Prostate gland (tissue), 2 donors: ENCODE data around the gene CDC14A.

DNA sequence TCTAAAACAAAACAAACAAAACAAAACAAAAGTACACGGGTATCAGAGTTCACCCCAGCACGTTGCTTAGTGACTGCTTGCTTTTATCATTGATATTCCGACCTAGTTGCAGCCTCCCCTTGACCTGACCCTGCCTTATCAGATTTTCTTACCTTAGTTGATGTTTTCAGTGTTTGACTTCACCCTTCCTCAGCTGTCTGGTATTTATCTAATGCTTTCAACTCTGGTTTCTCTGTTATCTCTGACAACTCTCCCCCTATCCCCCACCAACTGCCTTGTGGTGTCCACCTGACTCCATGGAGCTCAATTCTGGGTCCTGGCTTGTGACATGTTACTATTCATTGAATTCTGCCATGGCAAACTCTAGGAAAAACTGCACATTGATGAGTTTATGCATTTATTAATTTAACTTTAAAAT lies 5.2 kb downstream of the TLCD4 start:
- PRO-cap = no peak
- RAMPAGE, long total RNA, 2 experiments = no peak in any of the 2 experiments

- PRO-cap = unidirectional peak, minus-strand start at chr1:95559184
- RAMPAGE, long total RNA, 2 experiments = no peak in any of the 2 experiments
These were observed 325.0 kb downstream of the RWDD3 start for GRCh38 chr1:95559020-95559359.

GRCh38 chr1:95742380-95743666 lies 508.8 kb downstream of the RWDD3 start:
- PRO-cap = no peak
- RAMPAGE, long total RNA, 2 experiments = no peak in any of the 2 experiments

- PRO-cap = no peak
- RAMPAGE, long total RNA, 2 experiments = no peak in any of the 2 experiments
These were observed 81.6 kb downstream of the PTBP2 start for GRCh38 chr1:96802903-96803863.

DNA sequence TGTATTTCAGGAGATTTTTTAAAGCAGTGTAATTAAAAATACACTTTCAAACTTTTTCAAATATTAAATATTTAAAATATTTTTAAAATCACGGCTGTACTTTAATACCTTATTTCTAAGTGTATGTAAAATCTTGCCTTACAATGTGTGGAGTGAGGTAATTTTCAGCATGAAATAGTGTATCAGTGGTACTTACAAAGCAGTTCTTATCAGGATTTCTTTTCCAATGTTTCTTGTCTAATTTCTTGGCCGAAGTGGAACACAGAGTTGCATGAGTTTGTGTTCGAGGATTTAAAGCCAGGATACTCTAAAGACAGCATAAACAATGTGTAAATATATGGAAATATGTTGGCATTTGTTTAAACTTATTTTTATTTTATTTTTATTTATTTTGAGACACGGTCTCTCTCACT lies 37.8 kb downstream of the DPYD start:
- PRO-cap = no peak
- RAMPAGE, long total RNA, 2 experiments = no peak in any of the 2 experiments

DNA sequence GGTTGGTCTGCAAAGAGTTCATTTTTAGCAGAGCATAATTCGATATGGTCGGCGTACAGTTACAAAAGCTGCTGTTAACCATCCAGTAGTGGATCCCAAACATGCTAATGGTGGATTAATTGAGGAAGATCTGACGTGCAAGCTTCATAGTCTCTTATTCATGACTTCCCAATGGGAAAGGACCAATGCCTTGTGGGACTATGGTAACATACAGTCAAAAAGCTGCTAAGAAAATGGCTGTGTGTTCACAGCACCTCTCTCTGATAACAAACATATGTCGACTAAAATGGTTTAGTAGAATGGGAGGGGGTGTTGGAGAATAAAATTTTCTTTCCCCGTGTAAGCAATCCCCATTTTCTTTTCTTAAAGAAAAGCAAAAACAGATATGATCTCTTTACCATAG lies 128.9 kb upstream of the DPYD start:
- PRO-cap = no peak
- RAMPAGE, long total RNA, 2 experiments = no peak in any of the 2 experiments

DNA sequence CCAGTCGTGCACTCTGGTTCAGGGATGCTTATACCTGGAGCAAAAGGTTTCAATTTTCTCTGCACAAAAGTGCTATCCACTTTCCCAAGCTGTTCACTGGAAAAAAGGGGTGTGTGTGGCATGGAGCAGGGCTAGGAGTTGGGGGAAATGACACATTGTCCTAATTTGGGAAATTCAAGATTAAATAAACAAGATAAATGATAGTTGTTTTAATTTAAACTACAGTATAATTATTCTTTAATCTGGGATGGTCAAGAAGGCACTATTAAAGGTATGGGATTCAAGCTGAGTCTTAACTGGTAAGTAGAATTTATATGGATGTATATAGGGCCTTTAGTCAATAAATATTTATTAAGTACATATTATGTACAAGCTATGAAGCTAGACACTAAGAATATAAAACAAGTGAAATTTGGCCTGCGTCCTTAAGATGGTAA lies 18.2 kb downstream of the PALMD start:
- PRO-cap = no peak
- RAMPAGE, long total RNA, 2 experiments = no peak in any of the 2 experiments

GRCh38 chr1:99768465-99768867 lies 2.0 kb upstream of the FRRS1 start:
- PRO-cap = no peak
- RAMPAGE, long total RNA, 2 experiments = no peak in any of the 2 experiments

GRCh38 chr1:100037441-100037850 lies 449 bp upstream of the MFSD14A start:
- PRO-cap = no peak
- RAMPAGE, long total RNA, 2 experiments = no peak in any of the 2 experiments

DNA sequence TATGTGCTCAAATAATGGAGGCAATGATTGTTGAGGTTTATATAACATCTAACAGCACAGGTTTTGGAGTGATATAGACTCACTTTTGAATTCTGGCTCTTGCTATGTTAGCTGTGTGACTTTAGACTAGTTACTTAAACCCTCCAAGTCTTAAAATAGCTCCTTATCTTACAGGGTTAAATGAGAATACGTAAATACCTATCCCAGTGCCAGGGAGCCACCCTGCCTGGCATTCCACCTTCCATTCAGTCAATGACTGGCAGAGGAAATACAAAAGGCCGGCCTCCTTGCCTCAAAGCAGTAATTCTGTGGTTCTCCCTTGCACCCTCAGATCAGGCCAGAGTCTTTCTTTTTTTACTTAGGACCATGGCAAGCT lies 31.8 kb downstream of the DBT start:
- PRO-cap = no peak
- RAMPAGE, long total RNA, 2 experiments = no peak in any of the 2 experiments

DNA sequence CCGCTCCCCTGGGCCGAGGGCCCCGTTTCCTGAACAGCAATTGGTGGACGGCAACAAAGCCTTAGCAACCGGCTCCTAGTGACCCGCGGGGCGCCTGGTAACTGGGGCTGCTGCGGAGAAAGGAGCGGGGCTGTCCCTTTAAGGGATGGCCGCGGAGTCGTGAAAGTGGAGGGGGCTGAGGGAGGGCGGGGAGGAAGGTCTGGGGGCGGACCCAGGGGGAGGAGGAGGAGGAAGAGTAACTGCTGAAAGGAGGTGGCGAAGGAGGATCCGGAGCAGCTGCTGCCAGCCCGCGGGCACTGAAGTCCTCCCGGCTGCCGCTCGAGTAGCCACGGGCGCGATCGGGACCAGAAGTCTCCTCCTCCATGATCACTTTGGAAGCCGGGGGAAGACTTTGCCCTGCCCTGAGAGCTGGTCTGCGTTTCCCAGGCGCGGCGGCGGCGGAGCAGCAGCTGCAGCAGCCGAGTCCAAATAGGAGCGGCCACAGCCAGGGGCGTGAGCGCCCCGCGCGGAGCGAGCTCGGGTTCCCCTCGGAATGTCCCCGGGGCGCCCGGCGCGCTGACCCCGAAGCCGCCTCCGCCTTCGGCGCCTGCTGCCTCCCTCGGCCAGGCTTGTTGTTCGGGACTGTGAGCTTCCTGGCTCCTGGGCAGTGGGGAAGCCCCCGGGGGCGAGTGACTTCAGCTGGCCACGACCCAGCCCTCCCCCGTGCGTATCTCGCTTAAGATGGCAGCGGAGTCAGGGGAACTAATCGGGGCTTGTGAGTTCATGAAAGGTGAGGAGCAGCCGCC lies at the start of gene CDC14A:
Gene CDC14A (plus strand): TSS at position 272 of the 785 bp plus-strand sequence.
- PRO-cap = bidirectional peak, plus-strand start at position 272 of the sequence, minus-strand start outside the sequence; unidirectional peak, plus-strand start at position 483 of the sequence; bidirectional peak, plus-strand start at position 718 of the sequence, minus-strand start at position 613 of the sequence
- RAMPAGE, long total RNA, 2 experiments = start-site peak on the plus strand in 2 of 2 experiments, centred at positions 245 to 514 of the sequence, 21 to 103 reads per replicate

GRCh38 chr1:100397212-100397811 lies 45.0 kb downstream of the CDC14A start:
- PRO-cap = no peak
- RAMPAGE, long total RNA, 2 experiments = no peak in any of the 2 experiments

GRCh38 chr1:100658125-100658439 lies 61.5 kb upstream of the VCAM1 start:
- PRO-cap = no peak
- RAMPAGE, long total RNA, 2 experiments = no peak in any of the 2 experiments

GRCh38 chr1:101185104-101185392 lies 51.8 kb upstream of the S1PR1 start:
- PRO-cap = no peak
- RAMPAGE, long total RNA, 2 experiments = no peak in any of the 2 experiments

GRCh38 chr1:104407731-104408053 lies 658.0 kb downstream of the AMY1C start:
- PRO-cap = no peak
- RAMPAGE, long total RNA, 2 experiments = start-site peak on the minus strand in 1 of 2 experiments, at chr1:104407964-104408015 at its widest, 63 reads per replicate

DNA sequence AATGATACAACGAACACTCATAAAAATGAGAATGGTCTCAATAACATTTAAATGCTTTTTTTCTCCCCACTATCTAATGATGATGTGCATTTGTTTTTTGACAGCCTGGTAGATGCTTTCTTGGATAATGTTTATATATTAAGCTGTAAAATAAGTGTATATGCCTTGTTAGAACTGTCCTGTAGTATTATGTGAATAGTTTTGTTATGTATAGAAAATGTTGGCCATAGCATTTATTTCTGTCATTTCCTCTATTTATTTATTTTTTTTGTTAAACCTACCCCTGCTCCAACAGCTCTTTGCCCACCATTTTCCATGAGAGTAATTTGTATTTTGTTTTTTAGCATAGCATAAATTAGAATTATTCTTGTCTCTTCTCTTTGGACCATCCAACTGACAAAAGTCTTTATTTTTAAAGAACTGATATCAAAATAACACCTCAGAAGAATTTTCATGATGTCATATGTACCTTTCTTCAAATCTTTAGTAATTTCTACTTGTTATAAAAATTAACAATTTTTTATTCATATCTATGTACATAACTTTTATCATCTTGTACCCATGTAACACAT lies 663.1 kb downstream of the AMY1C start:
- PRO-cap = no peak
- RAMPAGE, long total RNA, 2 experiments = no peak in any of the 2 experiments

DNA sequence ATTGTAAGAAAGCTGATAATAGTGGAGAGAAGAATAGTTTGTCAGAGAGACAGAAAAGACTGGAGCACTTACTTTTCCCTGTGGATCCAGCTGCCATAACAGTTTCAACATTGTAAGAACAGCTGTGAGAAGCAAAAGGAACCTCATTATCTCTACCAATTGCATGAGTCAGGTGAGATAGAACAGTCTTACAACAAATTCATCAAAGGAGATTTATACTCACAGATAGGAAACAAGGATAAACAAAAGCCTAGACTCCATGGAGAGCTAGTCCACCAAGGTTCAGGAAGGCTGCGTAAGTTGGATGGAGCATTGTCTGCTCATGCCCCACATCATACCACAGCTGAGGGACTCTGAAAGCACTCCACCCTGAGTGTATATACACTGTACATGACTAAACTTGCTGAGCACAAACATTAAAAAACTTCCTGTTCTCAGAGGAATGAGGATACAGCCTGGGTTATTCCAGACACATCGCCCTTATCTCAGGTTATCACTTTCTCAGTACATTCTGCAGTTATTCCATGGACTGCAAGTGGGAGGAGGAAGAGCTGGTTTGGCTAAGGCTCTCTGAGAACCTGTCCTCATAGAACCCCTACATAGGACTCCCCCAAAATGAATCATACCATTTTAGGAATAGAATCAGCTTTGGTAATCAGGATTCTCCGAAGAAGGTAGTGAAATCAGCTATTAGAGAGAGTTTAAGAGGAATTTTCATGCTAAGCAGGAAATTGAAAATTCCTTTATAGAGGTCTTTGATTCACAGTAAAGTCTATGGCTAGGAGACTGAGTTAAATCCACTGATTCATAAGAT lies 58.0 kb upstream of the PRMT6 start:
- PRO-cap = no peak
- RAMPAGE, long total RNA, 2 experiments = start-site peak on the minus strand in 1 of 2 experiments, centred at position 327 of the sequence, 13 reads per replicate

DNA sequence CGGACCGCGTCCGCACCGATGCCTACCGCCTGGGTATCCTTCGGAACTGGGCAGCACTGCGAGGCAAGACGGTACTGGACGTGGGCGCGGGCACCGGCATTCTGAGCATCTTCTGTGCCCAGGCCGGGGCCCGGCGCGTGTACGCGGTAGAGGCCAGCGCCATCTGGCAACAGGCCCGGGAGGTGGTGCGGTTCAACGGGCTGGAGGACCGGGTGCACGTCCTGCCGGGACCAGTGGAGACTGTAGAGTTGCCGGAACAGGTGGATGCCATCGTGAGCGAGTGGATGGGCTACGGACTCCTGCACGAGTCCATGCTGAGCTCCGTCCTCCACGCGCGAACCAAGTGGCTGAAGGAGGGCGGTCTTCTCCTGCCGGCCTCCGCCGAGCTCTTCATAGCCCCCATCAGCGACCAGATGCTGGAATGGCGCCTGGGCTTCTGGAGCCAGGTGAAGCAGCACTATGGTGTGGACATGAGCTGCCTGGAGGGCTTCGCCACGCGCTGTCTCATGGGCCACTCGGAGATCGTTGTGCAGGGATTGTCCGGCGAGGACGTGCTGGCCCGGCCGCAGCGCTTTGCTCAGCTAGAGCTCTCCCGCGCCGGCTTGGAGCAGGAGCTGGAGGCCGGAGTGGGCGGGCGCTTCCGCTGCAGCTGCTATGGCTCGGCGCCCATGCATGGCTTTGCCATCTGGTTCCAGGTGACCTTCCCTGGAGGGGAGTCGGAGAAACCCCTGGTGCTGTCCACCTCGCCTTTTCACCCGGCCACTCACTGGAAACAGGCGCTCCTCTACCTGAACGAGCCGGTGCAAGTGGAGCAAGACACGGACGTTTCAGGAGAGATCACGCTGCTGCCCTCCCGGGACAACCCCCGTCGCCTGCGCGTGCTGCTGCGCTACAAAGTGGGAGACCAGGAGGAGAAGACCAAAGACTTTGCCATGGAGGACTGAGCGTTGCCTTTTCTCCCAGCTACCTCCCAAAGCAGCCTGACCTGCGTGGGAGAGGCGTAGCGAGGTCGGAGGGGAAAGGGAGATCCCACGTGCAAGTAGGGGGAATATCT lies 753 bp downstream of the PRMT6 start:
- PRO-cap = unidirectional peak, minus-strand start at position 575 of the sequence; unidirectional peak, minus-strand start at position 604 of the sequence
- RAMPAGE, long total RNA, 2 experiments = start-site peak on the minus strand in 1 of 2 experiments, centred at position 604 of the sequence, 8 reads per replicate

DNA sequence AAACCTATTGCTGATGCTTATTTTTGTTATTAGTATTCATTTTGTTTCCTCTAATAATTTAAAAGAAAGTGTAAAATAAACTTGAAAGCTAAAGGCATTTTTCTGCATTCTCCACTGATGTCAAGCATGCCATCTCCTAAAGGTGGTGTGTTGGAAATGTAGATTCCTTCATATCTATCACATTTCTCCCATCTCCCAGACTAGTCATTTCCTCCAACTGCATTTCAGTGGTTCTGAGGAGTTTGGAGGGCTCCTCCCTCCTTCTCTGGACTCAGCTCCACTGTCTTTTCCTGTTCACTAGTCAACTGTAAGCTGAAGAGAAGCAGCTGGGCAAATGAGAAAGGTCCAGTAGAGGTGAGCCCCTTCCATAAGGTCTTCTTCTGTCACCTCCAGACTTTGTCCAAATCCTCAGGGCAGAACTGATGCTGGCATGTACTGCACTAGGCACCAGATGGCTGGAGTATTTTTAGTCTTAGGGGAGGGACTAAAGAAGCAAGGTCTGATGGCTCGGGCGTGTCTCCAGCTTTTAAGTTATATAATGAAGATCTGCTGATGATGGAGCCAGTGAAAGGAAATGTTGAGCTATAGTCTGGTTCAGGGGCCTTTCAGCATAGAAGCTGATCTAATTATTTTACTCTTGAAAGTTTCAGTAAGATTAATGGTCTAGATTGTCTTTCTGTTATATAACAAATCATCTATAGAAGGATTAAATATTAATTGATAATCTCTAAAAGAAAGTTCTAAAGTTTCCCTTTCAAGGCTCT lies 186.1 kb downstream of the NTNG1 start:
- PRO-cap = no peak
- RAMPAGE, long total RNA, 2 experiments = no peak in any of the 2 experiments

- PRO-cap = no peak
- RAMPAGE, long total RNA, 2 experiments = no peak in any of the 2 experiments
These were observed 274.5 kb downstream of the NTNG1 start for GRCh38 chr1:107415247-107415748.